Left lung (tissue), 1 donor: ENCODE data around the genes MS4A1 and SLC15A3.

GRCh38 chr11:60455206-60456032 is at the start of gene MS4A1:
Gene MS4A1, plus strand, starts transcription at chr11:60455847.
- PRO-cap, result no peak

DNA sequence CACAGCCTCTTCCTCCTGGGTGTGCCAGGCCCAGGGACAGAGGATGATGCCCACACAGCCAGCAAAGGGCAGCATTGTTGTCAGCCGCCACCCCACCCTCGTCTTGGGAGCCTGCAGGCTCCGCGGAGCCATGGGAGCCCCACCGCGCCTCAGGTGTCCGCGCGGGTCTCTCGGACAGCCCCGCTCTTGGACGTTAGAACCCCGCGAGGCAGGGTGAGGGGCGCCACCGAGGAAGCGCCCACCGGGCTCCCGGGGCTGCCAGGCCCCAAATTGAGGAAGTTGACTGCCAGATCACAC is 83.9 kb upstream of the MS4A8 start:
- PRO-cap, result no peak

DNA sequence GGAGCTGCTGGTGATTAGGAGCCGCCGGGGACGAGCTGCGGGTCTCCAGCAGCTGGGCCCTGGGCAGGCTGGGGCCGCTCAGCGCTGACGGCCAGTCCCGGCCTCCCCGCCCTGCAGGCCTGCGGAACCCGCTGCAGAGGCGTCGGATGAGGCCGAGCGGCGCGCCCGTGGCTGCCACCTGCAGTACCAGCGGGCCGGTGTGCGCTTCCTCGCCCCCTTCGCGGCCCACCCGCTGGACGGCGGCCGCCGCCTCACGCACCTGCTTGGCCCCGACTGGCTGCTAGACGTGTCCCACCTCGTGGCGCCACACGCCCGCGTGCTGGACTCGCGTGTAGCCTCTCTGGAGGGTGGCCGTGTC is 10.1 kb downstream of the TMEM132A start:
- PRO-cap, result unidirectional peak, minus-strand start at position 145 of the sequence; unidirectional peak, minus-strand start at position 284 of the sequence

DNA sequence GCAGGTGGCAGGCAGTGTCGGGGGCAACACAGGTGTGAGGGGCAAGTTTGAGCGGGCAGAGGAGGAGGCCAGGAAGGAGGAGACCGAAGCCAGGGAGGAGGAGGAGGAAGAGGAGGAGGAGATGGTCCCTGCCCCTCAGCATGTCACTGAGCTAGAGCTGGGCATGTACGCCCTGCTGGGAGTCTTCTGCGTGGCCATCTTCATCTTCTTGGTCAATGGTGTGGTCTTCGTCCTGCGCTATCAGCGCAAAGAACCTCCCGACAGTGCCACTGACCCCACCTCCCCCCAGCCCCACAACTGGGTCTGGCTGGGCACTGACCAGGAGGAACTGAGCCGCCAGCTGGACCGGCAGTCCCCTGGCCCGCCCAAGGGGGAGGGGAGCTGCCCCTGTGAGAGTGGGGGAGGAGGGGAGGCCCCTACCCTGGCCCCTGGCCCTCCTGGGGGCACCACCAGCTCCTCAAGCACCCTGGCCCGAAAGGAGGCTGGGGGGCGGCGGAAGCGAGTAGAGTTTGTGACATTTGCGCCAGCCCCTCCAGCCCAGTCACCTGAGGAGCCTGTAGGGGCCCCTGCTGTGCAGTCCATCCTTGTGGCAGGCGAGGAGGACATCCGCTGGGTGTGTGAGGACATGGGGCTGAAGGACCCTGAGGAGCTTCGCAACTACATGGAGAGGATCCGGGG is 12.1 kb downstream of the TMEM132A start:
- PRO-cap, result no peak

DNA sequence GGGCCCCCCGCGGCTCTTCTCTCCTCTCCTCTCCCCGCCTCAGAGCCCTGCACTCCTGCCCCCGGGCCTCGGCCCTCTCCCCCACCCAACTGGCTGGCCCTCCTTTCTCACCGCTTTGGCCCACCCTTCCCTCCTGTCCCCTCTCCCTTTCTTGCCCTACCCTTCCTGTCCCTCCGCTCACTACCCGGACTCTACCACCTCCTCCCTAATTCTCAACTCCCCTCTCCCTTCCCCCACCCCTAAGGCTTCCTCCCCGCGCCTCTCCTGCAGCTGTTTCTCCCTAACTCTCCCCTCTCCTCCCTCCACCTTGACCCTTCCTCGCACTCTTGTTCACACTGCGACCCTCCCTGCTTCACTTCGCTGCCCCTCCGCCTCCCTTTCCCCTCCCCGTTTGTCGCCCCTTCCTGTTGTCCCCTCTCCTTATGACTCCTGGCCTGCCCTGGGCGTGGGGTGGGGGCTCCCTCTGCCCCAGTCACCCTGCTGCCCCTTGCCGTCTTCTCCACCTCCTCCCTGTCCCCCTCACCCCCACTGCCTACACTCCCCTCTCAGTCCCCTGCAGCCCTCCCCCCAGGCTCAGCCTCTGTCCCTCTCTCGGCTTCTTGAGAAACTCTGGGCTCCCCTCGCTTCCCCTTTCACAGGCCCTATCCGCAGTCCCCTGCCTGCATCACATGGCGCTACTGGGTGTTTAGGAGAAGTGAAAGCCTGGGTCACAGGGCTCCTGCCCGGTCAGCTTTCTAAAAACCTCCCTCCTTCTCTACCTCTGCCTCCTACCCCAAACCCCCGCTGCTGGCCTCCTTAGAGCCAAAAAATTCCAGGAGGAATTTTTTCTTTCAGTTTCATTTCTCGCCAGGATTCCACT is at the start of gene SLC15A3:
Gene SLC15A3, minus strand, starts transcription at position 611 of the 859 bp plus-strand sequence.
- PRO-cap, result bidirectional peak, plus-strand start at position 697 of the sequence, minus-strand start at position 601 of the sequence

DNA sequence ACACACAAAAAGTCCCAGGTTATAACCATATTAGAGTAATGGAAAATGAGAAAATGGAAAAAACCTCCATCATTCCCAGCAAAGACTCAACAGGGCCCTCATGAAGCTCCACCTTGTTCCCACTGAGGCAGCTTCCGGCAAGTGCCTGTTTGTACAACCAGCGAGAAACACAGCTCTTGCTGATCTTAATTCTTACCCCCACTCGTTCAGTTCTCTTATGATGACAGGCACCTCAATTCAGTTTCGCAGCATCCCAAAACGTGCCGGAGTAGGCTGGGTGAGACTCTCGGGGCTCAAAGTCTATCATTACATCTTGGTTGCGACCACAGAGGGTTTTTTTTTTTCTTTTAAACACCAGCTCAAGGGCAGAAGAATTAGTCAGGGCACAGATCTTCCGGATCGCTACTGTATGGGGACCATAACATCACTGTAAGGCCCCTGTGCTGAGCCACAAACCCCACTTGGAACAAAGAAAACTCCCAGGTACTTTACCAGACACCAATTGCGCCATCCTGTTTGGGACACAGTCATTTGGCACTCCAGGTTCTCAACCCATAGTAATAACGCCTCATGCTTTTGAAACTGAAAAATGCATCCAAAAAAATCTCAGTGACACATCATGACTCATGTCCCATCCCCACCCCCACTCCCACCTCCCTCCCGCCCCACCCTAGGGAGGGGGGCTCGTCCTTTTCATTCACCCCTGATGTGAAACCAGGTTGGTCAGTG is 41.2 kb upstream of the CD5 start:
- PRO-cap, result no peak

DNA sequence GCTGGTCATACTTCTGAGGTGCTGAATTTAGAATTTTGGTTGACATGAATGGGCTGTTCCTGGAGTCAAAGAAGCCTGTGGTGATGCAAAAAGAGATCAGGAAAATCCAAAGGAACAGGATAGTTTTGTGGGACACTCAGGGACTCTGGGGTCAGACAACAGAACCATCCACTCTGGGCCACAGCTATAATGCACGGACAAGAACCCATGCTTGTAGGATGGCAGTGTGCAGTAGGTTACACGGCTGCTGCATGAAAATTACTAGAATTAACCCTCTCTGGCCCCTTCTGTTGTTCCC is 22.2 kb upstream of the CD5 start:
- PRO-cap, result no peak

DNA sequence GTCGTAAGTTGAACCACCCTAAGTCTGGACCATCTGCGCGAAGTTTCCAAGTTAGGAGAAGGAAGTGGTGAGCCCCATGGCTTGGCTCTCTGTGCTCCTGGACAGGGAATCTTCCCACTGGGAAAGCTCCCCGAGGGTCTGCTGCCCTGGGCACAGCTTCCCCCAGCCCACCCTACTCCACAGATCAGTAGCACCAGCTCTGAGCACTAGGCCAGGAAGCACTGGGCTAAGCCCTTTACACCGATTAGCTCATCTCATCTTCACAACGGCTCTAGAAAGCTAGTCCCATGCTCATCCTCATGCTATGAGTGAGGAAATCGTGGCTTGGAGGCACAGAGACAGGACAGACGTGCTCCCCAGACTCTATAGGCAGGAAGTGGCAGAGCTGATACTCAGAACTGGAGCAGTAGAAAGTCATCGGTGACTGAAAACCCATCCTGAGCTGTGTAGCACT is 9.4 kb downstream of the CD5 start:
- PRO-cap, result no peak

DNA sequence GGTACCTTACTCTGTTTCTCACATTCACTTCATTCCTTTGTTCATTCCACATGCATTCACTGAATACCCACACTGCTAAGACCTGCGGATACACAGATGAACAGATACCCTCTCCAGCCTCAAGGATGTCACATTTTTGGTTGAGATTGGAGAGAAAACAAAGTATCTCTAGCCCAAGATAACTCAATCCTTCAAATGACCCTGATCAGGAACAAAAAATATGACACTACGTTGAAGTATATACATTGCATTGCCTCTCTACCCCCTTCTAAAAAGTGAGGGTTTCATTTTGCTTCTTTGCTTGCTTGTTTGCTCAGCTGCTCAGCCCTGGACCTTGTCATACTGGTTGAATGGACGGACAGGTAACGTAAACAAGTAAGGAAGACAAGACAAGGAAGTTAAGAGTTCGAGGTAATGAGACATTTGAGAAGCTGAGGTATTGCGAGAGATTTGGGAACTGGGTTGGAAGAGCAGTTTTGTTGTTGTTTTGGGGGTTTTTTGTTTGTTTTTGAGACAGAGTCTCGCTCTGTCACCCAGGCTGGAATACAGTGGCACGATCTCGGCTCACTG is 3.7 kb upstream of the VPS37C start:
- PRO-cap, result no peak

DNA sequence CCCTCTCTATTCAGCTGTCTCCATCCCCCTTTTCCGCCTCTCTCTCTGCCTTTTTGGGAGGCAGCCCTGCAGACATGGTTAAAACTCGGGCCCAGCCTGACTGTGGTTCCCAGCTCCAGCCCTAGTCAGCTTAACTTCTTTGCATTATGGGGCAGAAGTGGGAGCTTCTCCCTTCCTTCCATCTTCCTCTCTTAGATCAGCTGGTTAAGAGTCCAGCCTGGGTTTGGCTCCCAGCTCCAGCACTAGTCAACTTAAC is 319 bp downstream of the PGA3 start:
- PRO-cap, result no peak

DNA sequence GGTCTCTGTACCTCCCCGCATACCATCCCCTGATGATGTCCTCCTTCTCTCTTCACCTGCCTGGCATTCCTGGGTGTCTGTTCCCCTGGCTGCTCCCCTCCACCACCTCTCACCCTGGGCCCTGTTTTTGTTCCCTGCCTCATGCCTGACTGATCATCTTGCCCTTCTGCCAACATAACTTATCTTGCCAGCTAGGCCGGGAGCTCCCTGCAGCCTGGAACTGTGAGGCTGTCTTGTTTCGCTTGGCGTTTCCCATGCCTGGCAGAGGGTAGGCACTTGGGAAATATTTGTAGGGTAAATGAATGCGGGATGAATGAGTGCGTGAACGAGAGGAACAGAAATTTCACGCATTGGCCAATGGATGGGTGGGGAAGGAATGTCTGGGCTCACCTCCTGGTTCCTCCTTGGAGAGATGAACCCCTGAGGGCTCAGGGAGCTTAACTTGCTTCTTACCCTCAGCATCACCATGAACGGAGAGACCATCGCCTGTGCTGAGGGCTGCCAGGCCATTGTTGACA is 8.3 kb downstream of the PGA5 start:
- PRO-cap, result no peak

DNA sequence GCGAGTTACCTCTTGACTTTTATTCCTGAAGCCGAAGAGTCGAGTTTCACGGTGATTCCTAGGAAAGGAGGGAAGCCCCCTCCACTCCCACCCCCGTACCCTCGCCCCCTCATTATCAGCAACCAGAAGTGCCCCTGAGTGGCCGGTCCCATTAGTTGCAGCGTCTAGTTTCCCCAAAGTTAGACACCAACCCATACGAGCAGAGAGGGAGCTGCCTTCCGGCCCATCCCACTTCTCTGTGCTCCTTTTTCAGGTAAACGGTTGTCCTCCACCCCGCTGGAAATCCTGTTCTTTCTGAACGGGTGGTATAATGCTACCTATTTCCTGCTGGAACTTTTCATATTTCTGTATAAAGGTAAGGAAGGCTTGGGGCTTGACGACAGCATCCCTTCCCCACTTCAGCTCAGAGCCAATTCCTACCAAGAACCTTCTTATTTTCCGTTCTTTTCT is 616 bp downstream of the TMEM216 start:
- PRO-cap, result no peak

DNA sequence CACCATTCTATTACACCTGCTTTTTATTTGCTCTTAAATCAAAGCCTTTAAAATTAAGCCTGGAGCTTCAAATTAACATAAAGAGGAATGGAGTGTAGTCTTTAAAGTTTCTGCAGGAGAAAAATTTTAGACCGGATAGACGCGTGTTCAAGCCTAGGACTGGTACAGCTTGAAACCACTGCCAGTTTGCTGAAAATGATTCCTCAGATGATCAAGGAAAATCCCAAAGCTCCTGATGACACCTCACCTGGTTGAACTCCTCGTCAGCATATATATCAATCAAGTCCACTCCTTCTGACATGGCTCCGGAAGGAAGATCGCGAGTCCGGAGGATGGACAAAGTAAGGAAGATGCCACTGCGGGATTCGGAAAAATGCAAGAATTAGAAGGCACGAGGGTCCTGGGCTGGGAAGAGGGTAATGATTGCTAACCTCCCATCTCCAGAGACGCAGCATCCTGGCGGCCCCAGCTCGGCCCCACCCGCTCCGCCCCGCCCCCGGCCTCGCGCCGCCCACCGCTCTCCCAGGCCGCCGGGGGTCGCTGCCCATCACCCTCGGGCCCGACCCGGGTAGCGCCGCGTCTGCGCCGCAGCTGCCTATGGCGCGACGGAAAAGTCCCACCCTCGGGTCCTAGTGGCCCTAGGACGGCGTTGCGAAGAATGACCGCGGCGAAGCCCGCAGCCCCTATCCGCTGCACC is 692 bp downstream of the CPSF7 start:
- PRO-cap, result no peak

DNA sequence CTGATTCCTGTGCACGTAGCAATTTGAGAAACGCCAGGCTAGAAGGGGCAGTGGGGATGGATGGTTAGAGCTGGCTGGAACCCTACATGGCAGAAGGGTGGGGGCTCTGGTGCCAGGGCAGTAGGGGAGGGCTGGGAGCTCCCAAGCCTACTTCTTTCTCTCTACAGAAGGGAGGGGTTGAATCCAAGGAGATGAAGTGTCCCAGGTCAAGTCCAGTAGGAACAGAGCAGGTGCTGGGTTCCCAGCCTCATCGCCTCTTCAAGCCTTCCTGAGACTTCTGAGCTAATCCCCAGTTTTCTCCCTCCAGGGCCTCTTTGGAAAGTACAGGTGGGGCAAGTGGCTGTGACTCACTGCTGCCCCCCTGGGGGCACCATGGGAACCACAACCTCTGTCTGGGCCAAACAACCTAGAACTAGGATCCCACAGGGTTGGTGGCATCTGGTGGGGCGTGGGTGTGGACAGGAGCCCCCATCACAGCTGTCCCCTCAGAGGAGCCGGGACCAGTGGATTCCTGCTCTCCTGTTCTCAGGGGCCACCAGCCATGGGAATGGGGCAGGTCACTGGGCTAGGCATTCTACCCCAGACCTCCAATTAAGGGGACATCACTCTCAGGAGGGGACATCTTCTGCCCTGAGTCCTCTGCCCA is 23.6 kb downstream of the LRRC10B start:
- PRO-cap, result no peak

DNA sequence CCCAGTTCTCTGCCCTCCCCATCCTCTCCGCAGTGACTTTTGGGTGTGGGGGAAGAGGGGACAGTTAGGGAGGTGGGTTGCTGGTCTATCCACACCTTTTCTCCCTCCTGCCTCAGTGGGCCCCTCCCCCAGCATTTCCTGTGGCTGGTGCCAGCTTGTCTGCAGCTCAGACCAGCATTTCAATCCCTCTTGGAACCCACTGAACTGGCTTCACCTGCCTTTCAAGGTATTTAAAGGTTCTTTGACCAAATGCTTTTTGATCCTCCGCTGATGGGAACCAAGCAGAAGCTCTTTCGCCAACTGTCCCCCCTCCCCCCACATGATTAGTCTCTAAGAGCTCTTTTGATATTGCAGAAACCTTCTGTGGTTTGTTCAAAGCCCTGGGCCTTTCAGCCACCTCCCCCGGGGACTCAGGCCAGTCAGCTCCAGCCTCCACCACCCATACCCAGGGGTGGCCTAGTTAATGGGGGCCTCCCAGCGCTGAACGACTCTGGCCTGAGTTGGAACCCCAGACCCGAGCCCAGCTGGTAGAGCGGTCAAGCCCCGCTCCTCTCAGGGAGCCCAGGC is 5.9 kb upstream of the SYT7 start:
- PRO-cap, result no peak

DNA sequence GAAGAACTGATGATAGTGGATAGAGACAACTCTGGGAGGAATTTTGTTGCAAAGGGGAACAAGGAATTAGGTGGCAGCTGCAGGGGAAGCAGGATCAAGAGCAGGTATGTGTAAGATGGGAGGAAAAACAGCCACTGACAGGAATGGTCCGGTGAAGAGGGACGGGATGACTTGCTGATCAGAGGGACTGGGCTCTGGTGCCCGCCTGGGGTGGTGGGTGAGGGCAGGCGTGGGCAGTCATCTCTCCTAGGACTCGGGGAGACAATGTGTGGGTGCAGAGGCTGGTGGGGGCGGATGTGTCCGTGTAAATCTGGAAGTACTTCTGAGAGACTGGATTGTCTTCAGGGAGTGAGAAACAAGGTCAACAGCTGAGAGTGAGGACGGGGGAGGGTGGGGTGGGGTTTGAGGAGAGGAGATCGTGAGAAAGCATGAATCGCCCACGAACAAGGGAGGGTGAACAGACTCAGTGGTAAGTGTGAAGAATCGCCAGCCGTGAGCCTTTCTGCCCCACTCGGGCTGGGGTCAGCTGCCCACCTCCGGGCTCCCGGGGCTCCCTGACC is 13.6 kb upstream of the SYT7 start:
- PRO-cap, result no peak

DNA sequence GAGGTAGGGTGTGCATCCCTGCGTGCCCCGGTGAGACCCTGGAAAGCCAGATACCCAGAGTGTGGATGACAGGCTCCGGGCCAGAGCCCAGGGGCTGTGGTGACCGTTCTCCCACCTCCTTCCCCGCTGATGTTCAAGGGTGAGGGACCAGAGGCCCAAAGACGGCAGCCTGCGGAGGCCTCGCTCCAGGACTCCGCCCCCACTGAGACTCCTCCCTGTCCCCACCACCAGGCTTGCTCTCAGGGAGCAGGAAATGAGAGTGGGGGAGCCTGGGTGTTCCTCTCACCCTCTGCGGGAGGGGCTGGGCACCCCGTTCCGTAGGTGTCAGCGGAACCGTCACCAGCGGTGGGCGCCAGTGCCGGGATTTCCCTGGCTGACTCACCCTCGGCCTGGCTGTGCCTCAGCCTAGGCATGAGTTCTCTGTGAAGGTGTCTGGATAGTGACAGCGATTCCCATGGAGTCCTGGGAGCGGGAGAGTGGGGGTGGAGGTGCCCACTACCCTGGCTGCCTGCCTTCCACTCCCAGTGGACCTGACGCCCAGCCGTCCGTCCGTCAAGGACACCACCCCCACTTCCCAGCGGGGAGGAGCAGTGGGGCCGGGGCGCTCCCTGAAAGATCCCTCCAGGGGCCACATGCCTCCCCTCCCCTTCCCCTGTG is 15.8 kb downstream of the DAGLA start:
- PRO-cap, result bidirectional peak, plus-strand start at position 414 of the sequence, minus-strand start at position 124 of the sequence

DNA sequence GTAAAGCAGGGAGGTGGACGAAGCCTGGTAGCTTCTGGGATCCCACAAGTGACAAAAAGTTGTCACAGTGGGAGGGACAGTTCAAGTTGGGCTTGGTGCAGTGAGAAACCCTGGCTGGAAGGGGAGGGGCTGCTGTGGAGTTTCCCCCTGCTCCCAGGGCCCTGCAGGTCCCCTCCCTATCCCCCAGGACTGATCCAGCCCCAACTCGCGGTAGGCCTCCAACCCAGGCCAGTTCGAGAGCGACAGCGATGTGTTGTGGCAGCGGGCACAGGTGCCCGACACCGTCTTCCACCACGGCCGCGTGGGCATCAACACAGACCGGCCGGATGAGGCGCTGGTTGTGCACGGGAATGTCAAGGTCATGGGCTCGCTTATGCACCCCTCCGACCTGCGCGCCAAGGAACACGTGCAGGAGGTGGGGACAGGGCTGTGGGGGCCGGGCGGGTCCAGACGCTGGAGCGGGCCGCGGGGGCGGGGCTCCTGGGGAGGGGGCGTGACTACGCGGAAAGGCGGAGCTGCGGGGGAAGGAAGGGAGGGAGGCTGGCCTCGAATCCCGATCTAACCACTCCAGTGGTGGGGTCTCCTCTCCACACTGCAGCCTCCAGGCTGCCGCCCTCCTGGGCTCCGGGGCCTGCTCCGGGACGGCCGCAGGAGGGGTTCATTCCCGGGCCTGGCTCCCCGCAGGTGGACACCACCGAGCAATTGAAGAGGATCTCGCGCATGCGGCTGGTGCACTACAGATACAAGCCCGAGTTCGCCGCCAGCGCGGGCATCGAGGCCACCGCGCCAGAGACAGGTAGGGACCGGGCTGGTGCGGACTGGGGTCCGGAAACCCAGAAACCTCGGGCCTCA is 15.1 kb downstream of the TMEM258 start:
- PRO-cap, result no peak

- PRO-cap, result bidirectional peak, plus-strand start at chr11:61792138, minus-strand start at chr11:61792098
Observed at GRCh38 chr11:61791731-61792281, 593 bp downstream of the TMEM258 start.

GRCh38 chr11:61826826-61827505 is 1.1 kb upstream of the FADS2 start:
- PRO-cap, result bidirectional peak, plus-strand start at chr11:61827320, minus-strand start at chr11:61827310